ENCODE measurements around the genes GNS and TBC1D30.

- CAGE, long polyA plus RNA: no peak
- RRBS: no CpG with 5 or more reads among the region's 19 CpGs
These were observed 1.5 kb downstream of the C12orf56 start for GRCh38 chr12:64389105-64389466.

GRCh38 chr12:64674511-64674933, 64.2 kb downstream of the RASSF3 start:
- CAGE, long polyA plus RNA: no peak
- RRBS: no CpG with 5 or more reads among the region's 8 CpGs

DNA sequence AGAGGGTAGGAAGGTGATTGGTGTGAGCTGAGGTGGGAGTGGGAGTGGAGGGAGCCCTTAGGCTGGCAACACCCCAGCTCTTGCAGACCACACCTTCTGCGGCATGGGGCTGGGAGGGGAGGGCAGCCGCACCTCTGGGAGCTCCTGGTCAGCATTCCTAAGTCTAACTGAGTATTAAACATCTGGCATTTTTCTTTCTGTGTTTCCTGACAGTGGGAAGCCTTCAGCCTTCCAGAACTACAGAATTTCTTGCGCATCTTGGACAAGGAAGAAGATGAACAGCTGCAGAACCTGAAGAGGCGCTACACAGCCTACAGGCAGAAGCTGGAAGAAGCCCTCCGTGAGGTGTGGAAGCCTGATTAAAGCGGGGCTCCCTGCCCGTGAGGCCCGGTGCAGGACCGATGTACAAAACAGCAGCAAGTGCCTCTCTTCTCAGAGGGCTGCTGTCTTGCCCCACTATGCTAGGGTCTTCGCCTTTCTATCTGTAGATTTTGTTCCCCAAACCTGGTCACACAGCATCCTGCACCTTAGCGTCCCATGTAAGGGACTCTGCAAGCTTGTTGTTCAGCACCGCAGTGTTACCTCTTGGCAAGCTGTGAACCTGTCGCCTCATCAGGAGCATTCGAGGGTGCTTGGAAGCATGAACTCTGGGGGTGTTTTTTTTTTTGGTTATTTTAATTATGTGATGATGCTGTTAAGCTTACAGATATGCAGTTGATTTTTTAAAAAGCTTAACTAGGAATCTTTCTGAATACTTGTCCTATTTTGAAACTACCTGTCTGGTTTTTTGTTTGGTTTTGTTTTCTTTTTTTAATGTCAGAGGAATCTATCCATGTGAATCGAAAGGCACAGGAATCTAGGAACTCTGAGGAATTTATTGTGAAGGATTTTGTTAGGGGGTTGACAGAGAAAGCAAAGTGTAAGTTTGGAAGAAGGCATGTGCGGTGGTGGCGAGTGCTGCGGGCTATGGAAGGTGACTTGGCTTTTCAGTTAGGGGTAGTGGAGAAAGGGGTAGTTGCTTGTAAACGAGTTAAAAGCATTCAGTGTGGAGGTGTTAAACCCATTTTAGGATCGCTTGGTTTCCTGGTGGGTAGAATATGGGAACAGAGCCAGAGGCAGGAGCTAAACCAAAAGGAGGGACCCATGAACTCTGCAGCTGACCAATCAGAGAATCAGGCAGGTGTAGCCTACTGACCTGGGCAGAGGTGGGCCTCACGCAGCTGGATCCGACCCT, 64.2 kb downstream of the GNS start:
- CAGE, long polyA plus RNA: no peak
- RRBS: no CpG with 5 or more reads among the region's 22 CpGs

- CAGE, long polyA plus RNA: start-site peak on the minus strand at chr12:64759377-64759427, 1,340 and 1,308 reads in 2 replicates; start-site peak on the plus strand at chr12:64759488-64759521, 30 and 19 reads in 2 replicates
- RRBS: 1% methylated on average over 26 of the region's 51 CpGs
These were observed at the start of gene GNS for GRCh38 chr12:64759288-64760005. GNS (minus strand) TSS chr12:64759406.

- CAGE, long polyA plus RNA: no peak
- RRBS: 3% methylated on average over 3 of the region's 44 CpGs
These were observed at the start of gene TBC1D30 for GRCh38 chr12:64824317-64824802. TBC1D30 (plus strand) TSS chr12:64824647.

- CAGE, long polyA plus RNA: no peak
- RRBS: no CpG with 5 or more reads among the region's 2 CpGs
These were observed 26.1 kb downstream of the LEMD3 start for GRCh38 chr12:65195371-65195964.

- CAGE, long polyA plus RNA: no peak
- RRBS: 2% methylated on average over 27 of the region's 74 CpGs
These were observed 83.0 kb upstream of the HMGA2 start for GRCh38 chr12:65740972-65741981.

- CAGE, long polyA plus RNA: no peak
- RRBS: no CpG with 5 or more reads among the region's 5 CpGs
These were observed 100.8 kb downstream of the GRIP1 start for GRCh38 chr12:66578124-66578351.

- CAGE, long polyA plus RNA: no peak
- RRBS: no CpG with 5 or more reads among the region's 4 CpGs
These were observed 237.7 kb upstream of the CAND1 start for GRCh38 chr12:67031430-67031815.

GRCh38 chr12:67298906-67299349, 29.8 kb downstream of the CAND1 start:
- CAGE, long polyA plus RNA: no peak
- RRBS: no CpG with 5 or more reads among the region's 1 CpG

GRCh38 chr12:67472465-67473083, 176.0 kb upstream of the DYRK2 start:
- CAGE, long polyA plus RNA: no peak
- RRBS: no CpG with 5 or more reads among the region's 1 CpG

GRCh38 chr12:67648162-67648667, 330 bp upstream of the DYRK2 start:
- CAGE, long polyA plus RNA: no peak
- RRBS: 3% methylated on average over 20 of the region's 43 CpGs

GRCh38 chr12:67657952-67658626, 9.5 kb downstream of the DYRK2 start:
- CAGE, long polyA plus RNA: no peak
- RRBS: no CpG with 5 or more reads among the region's 24 CpGs

- CAGE, long polyA plus RNA: no peak
- RRBS: no CpG with 5 or more reads among the region's 1 CpG
These were observed 117.8 kb downstream of the DYRK2 start for GRCh38 chr12:67766485-67766684.

- CAGE, long polyA plus RNA: no peak
- RRBS: no CpG with 5 or more reads among the region's 6 CpGs
These were observed 124.3 kb downstream of the DYRK2 start for GRCh38 chr12:67772595-67773399.

DNA sequence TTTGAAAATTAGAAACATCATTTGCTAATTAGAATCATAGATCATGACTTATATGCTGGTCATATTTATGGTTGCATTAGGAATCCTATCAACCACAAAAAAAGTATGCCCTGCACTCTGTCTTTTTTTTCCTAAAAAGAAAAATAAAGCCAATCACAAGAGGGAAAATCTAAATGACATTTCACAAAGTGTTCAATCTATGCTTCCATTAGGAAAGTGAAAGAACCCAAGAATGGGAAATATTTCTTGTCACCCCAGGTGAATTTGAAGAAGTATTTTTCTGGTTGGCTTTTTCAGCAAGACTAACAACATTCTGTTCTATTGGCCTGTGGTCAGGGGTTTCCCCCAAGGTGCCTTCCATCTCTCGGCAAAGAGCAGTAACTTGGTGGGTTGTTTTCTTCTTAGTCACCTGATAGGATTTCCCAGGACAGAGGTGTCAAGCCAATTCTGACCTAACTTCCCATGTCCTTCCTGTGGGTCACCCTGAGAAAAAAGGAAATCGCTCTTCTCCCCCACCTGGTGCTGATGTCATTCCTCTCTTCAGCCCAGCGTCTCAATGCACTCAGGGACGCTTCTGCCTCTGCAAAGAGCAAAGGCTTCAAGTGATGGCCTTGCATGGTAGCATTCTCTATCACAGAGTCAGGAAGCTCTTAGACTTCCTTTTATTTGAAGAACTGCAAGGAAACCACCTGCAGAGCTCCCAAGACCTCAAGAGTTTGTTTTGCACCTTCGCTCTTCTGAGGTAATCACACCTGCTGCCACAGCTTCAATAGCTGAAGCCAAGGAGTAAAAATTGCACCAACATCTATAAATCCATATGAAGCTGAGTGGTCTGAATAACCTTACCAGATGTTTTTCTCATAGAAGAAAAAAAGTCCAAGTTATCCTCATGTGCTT, 16.1 kb upstream of the IFNG start:
- CAGE, long polyA plus RNA: no peak
- RRBS: no CpG with 5 or more reads among the region's 5 CpGs

GRCh38 chr12:68236507-68237272, 11.1 kb upstream of the IL26 start:
- CAGE, long polyA plus RNA: no peak
- RRBS: no CpG with 5 or more reads among the region's 7 CpGs

GRCh38 chr12:68367803-68368089, 35.6 kb upstream of the MDM1 start:
- CAGE, long polyA plus RNA: no peak
- RRBS: no CpG with 5 or more reads among the region's 1 CpG

GRCh38 chr12:68420552-68421086, 88.5 kb upstream of the MDM1 start:
- CAGE, long polyA plus RNA: no peak
- RRBS: no CpG with 5 or more reads among the region's 9 CpGs

DNA sequence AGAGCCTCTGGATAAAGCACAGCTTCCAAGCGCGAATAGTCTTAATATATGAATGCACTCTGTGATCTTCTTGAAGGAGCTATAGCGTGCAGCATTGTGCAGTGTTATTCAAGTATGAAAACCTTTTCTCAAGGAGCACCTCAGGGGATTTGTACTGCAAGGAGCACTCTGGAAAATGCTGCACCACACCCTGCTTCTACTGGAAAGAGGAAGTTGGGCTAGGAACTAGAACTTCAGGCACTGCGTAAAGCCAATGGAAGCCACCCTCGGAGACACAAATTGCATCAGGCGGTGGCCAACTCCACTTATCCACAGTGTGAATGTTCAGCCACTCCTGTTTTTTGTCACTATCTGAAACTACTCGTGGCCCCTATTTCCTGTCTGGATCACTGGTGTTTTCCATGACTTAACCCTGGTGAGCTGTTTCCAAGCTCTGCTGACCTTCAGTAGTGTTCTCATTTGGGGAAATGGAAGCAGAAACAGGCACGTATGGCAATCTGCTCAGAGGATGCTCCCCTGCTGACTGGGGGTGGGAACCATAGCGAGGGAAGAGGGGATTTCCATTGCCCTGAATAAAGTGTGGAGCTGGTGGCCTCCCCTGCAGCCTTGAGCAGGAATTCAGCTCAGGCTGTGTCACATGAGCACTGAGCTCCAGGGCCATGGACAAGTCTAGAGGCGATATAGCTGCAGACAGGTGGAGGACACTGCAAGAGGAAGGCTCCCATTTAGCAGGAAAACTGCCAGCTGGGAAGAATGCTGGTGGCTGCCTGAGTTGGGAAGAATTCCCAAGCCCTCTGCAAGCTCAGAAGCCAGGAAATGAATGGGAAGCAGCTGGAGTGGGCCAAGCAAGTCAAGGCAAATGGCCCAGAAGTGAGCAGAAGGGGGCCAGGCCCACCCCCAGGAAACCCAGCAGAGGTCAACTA, 50.6 kb upstream of the RAP1B start:
- CAGE, long polyA plus RNA: no peak
- RRBS: no CpG with 5 or more reads among the region's 10 CpGs